WTC11 (cell line): ENCODE measurements around the genes HDHD2 and IER3IP1.

- PRO-cap: no peak
These were observed 1869.8 kb upstream of the PIK3C3 start for GRCh38 chr18:40085182-40085640.

DNA sequence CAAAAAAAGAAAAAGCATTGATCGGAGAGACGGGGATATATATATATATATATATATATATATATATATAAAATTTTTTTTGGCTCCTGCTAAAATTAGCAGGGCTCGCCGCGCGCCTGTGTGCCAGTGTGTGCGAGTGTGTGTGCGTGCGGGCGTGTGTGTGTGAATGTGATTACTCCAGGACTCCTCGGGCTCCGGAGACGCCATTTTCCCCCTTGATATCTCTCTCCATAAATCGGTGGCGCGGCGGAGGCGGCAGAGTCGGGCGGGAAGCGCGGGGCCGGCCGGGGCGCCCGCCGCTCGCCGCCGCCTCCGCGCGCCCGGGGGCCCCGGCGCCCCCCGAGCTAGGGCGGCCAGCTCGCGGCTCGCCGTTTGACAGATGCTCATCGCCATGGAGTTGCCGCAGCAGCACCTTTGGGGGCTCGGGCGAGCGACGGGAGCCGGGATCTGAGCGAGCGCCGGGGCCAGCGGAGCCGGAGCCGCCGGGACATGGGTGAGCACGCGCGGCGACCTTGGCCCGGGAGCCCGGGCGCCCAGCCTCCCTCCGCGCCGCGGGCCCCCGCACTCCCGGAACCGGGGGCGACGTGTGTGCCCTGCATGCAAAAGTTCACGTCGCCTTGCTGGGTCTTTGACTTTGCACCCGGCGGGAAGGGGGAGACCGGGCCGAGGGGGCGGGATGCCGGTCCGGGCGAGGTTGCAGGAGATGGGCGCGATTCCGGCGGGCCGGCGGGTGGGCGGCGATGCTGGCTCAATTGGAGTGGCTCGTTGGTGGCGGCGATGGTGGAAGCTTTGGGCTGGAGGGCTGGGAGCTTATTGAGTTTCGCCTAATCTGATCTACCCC is 565 bp upstream of the SETBP1 start:
- PRO-cap: bidirectional peak, plus-strand start at position 258 of the sequence, minus-strand start outside the sequence; bidirectional peak, plus-strand start at position 751 of the sequence, minus-strand start at position 567 of the sequence

- PRO-cap: no peak
These were observed 34.5 kb downstream of the SETBP1 start for GRCh38 chr18:44715165-44715575.

DNA sequence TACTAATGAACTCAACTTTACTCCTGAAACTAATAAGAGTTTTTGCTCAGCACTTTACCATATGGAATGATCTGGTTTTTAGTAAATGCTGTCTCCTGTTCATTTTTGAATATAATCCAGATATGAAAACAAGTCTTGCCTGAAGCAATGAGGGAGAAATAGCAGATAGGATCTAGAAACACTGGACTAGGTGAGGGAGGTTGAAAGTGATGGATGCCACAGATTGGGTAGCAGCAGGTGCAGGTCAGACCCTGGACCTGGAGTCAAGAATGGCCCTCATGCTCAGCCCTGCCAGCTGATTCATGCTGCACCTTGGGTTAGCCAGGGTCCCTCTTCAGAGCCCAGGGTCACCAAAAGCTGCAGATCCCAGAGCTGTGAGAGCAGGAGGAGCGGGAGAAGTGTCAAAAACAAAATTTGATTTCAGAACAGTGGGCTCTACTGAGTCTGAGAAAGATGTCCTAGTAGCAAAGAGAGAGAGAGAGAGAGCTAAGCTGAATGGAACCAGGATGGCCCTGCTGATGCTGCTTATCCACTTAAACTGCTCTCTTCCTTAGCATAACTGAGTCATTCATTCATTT is 37.4 kb downstream of the SETBP1 start:
- PRO-cap: no peak

DNA sequence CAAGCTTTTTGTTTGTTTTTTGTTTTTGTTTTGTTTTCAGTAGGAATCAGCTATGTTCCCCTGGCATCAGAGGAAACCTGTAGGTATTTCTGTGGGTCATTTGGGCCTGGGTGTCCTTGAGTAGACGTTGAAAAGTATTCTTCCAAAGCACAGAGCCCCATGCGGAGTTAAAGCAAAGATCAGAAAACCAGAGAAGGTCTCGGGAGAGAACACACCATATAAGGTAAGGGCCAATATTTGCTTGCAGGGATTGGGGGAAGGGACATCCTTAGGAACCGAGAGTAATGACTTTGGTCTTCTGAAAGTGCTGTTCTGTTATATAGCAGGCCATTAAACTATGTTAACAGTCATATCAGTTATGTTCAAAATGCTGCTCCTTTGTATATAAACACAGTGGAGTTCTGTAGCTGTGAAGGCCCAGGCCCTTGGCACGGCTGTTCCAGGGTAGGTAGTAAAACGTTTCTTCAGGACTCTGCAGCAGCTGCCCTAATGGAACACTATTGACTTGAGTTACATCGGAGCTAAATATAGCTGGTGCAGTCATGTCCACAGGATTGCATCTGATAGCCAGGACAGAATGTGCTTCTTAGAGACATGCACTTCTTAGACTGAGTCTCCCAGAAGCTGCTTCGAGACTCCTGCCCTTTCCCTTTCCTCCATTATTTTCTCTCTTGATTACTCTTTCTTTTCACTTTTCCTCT is 122.3 kb downstream of the SETBP1 start:
- PRO-cap: no peak

DNA sequence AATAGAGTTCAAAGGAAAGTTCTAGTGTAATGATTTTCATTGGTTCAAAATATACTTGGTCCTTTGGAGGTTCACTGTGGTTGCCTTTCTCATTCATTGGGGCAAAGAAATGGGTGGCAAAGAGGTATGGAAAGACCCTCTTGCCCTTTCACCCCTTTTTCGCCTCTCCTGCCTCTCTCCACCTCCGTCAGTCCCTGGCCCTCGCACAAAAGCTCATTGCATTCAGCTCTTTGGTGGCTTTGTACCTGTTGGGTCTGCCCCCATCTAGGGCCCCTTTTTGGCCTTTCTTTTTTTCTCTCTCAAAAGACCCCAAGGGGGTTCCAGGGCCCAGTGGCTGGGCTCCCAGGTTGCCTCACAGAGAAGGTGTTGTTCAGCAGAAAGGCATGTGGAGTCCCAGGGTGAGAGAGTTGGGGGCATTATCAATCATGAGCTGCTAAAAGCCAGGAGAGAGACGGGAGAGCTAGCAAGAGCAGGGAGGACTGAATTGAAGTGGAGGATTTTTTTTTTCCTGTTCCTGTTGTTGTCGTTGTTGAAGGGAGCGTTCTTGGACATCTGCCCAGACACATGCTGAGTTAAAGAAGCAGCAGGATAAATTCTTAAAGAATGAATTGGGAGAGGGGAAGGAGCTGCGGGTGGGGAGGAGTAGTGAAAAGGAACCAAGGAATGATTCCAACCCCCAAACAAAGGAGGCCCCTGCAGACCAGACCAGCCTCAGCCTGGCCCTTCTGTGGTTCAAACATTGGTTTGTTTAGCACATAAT is 145.6 kb downstream of the SETBP1 start:
- PRO-cap: no peak

- PRO-cap: no peak
These were observed 244.8 kb upstream of the SLC14A2 start for GRCh38 chr18:45370227-45371040.

GRCh38 chr18:45670249-45671015 is 53.5 kb upstream of the SLC14A1 start:
- PRO-cap: no peak

DNA sequence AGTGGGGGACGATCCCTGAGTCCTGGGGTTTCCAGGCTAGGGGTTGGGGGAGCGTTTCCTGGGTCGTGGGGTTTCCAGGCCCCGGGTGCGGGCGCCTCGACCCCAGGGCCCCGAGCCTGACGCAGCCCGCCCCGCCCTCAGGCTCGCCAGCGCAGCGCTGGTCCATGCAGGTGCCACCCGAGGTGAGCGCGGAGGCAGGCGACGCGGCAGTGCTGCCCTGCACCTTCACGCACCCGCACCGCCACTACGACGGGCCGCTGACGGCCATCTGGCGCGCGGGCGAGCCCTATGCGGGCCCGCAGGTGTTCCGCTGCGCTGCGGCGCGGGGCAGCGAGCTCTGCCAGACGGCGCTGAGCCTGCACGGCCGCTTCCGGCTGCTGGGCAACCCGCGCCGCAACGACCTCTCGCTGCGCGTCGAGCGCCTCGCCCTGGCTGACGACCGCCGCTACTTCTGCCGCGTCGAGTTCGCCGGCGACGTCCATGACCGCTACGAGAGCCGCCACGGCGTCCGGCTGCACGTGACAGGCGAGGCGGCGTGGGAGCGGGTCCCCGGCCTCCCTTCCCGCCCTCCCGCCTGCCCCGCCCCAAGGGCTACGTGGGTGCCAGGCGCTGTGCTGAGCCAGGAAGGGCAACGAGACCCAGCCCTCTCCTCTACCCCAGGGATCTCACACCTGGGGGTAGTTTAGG is 12.0 kb downstream of the SIGLEC15 start:
- PRO-cap: no peak

GRCh38 chr18:46293731-46294368 is 40.0 kb upstream of the RNF165 start:
- PRO-cap: no peak

- PRO-cap: no peak
These were observed 984 bp downstream of the RNF165 start for GRCh38 chr18:46334753-46335250.

GRCh38 chr18:46388329-46388838 is 54.6 kb downstream of the RNF165 start:
- PRO-cap: no peak

GRCh38 chr18:46623518-46623949 is 33.5 kb downstream of the LOXHD1 start:
- PRO-cap: no peak

- PRO-cap: no peak
These were observed 49.1 kb upstream of the ST8SIA5 start for GRCh38 chr18:46805912-46806439.

- PRO-cap: no peak
These were observed 51.5 kb downstream of the HDHD2 start for GRCh38 chr18:47098724-47099349.

GRCh38 chr18:47150006-47151186 is at the start of gene HDHD2:
Gene HDHD2 (minus strand): TSS chr18:47150500.
- PRO-cap: bidirectional peak, plus-strand start at chr18:47150251, minus-strand start at chr18:47150176; bidirectional peak, plus-strand start at chr18:47150570, minus-strand start at chr18:47150500

- PRO-cap: unidirectional peak, plus-strand start at chr18:47176082; bidirectional peak, plus-strand start at chr18:47176479, minus-strand start at chr18:47176362
These were observed at the start of gene IER3IP1 for GRCh38 chr18:47175491-47176610. Gene IER3IP1 (minus strand): TSS chr18:47176364.

GRCh38 chr18:47423080-47423502 is 171.6 kb upstream of the SKOR2 start:
- PRO-cap: no peak

DNA sequence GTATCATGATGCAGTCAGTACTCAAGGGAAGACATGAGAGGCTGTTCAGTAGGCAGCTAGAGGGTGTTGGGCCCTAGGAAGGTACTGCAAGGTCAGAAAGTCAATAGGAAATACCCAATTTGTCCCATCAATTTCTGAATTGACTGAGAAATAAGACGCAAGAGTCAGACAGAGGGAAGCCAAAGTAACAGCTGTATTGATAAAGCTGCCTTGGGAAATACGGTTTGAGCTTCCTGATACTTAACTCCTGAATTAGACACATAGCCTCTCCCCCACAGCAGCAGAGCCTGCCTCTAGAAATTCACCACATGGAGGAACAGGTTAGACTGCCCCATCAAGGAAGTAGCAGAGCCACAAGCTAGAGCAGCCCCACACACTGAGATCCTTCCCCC is 220.1 kb downstream of the SMAD2 start:
- PRO-cap: no peak

DNA sequence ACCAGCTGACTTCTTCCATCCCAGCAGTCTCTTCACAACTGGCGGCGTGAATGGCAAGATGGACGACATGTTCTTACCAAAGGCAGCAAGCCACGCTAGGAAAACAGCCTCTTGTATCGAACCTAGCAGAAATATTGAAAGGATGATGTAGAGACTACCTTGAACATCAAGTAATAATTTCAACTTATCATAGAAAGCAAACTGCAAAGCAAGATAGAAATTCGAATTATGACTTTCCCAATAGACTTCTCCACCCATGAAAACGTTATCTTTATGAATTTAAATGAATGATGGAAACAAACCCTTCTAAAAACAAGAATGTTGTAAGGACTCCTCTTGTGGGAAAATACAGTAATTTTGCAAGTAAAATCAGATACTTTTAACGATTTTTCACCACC is 33.8 kb downstream of the SMAD2 start:
- PRO-cap: no peak